Mesangial cell (primary cell): ENCODE measurements around the gene POMP.

DNA sequence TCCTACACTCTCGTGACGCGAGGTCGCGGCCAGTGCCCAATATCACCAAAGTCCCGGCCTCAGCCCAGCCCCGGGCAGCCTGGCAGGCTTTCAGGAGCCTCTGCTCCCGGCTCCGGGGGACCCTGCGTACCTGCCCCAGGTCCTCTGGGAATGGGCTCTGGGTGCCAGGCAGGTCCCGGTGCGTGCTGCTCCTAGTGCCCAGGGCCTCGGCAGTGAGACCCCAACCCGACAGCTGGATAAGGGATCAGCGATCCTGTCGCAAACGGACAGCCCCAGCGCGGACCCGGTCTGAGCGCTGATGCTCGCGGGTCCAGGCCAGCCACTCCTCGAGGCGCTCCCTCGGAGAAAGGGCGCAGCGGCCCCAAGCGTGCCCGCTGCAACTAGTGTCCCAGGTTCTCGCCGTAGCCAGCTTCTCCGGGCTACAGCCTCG lies 659 bp downstream of the FLT1 start:
- RAMPAGE, long total RNA: no peak

GRCh38 chr13:28505385-28506039 lies 10.6 kb upstream of the FLT1 start:
- RAMPAGE, long total RNA: no peak

- RAMPAGE, long total RNA: no peak
These were observed 37.0 kb upstream of the FLT1 start for GRCh38 chr13:28531939-28532363.

- RAMPAGE, long total RNA: start-site peak on the plus strand at chr13:28659100-28659173, 14,726 reads
These were observed at the start of gene POMP for GRCh38 chr13:28658669-28659276. TSS of gene POMP (plus strand) at chr13:28659130.

- RAMPAGE, long total RNA: no peak
These were observed 92.3 kb downstream of the SLC7A1 start for GRCh38 chr13:29503054-29503629.

- RAMPAGE, long total RNA: no peak
These were observed 22.4 kb downstream of the SLC7A1 start for GRCh38 chr13:29572987-29573642.

- RAMPAGE, long total RNA: no peak
These were observed 7.8 kb downstream of the SLC7A1 start for GRCh38 chr13:29587516-29588176.

- RAMPAGE, long total RNA: no peak
These were observed 10.7 kb upstream of the SLC7A1 start for GRCh38 chr13:29606120-29606581.

DNA sequence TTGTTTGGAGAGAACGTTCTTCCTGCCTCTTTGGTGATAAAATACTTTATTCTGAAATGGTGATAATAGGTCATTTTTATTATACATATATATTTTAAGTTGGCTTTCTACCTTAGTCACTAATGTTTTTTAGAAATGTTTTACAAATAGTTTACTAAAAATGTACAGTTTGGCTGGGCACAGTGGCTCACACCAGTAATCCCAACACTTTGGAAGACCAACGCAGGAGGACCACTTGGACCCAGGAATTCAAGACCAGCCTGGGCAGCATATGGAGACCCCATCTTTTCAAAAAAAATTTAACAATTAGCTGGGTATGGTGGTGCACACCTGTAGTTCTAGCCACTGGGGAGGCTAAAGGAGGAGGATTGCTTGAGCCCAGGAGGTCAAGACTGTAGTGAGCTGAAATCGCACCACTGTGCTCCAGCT lies 12.6 kb upstream of the UBL3 start:
- RAMPAGE, long total RNA: no peak

- RAMPAGE, long total RNA: no peak
These were observed 104.1 kb upstream of the UBL3 start for GRCh38 chr13:29954317-29955118.

GRCh38 chr13:29994803-29995414 lies 144.5 kb upstream of the UBL3 start:
- RAMPAGE, long total RNA: no peak

DNA sequence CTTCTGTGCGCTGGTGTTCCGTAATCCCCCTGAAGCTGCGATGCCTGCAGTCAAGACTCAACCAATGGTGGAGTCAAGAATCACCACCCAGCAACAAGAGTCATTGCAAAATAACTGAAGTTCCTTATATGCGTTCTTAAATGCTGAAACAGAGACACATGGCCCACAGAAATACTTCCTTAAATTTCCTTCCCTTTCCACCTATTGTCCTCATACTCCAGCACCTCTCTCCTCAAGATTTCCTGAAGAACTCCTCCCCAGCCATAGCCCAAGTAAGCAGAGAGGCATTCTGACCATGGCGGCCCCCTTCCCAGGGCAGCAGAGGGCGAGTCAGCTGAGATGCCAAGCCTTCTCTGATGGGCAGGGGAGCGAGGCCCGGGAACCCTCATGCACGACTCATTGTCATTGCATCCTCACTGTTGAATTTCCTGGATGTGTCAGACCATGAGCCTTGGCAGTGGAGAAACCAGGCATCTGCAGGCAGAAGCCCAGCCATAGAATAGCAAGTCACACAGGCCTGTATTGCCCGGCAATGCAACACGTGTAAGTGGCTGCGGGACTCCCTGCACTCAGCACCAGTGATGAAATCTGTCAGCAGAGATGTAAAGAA lies 200.0 kb downstream of the KATNAL1 start:
- RAMPAGE, long total RNA: no peak

DNA sequence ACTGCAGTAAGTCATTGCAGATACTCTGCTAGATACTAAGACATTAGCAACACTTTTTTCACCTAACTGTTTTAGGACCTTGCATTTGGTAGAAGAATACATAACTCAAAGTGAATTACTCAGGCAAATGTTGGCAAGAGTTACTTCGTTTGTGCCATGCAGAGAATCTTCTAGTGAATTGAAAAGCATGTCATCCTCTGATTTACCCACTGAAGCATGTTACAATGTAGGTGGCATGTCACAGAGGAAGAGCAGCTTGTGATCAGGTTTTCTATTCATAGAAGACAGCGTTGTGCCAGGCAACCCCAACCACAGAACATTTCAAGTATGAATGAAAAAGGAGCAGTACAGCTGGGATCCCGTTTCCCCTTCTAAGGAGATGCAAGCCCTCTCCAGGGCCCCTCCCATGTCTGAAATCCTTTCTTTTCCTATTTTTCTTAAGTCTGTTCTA lies 5.9 kb upstream of the KATNAL1 start:
- RAMPAGE, long total RNA: no peak

DNA sequence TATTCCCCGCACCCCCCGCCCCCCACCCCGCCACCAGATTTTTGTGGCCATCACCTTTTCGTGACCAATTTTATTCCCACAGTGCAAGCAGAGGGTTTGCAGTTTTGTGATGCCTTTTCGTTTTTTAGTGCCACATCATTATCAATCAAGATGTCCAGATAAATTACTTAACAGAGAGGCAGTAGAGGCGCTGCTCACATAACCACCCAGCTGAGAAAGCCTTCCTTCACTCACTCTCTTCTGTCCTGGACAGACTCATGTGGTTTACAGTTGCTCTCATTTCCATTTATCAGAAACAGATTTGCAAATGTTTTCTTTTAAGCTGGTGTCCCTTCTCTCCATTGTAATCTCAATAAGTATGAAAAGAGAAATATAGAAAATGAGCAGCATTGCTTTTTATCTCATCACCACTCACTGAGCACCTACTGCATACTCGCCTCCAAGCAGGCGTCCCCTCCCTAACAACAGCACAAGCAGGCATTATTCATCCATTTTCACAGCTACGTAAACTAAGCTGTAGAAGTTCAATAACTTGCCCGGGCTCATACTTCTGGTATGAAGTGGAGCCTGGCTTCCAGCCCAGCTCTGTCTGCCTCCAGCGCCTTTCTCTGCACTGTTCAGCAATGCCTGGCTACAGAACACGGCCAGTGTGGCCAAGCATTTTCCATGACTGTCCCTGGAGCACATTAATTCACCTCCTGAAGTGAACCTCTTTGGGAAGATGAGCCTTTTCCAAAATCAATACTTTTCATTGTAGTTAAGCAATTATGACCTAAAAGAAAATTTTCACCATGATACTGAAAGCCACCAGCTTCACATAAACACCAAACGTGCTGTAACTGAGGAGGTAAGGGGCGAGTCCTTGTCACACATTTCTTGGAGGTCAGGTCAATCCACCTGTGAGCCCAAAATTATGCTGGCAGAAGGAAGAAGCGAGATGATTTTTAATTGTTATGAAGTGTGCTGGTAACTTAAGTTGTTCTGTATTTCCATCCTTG lies 34.7 kb upstream of the KATNAL1 start:
- RAMPAGE, long total RNA: no peak

DNA sequence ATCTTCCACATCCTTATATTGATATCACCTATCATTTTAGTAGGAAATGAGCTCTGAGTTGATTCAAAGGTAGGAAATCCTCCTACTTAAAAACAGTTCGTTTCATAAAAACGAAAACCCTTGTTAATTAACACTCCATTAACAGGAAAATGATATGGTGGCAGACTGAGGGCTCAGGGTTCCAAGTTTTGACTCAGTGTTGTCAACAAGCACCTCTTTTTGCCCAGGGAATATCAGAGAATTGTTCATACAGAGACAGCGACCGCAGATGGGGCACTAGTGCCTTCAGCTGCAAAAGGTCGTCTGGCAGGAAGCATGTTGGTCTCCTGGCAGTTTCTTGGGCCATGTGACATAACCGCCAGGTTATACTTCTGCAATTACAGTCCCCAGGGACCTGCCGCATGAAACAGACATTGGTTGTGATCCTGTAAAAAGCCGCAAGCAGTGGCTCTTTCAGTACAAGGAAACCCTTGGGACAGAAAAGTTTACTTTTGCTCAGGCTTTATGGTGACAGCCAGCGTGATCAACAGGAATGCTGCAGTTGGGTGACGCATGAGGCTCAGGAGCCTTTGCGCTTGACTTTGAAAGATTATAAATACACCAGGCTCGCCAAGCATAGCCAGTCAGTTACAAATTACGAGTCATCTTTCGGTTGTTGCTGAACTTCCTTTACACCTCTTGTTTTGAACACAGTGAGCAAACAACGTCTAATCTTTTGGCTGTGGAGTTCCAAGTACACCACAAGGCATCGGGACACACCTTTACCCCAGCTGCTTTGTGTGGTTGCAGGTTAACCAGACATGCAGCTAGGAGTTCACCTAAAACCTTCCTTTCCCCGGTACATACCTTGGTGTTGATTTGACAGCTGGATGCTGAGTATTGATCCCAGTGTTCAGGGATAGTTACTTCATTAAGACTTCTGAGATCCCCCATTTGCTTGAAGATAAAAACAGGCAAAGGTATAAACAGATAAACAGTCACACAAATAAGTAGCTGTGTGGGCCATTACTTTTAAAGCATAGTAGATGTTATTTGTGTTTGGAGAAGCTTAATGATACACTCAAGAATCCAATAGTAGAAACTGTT lies 50.5 kb upstream of the UBE2L5 start:
- RAMPAGE, long total RNA: no peak

GRCh38 chr13:30463356-30463821 lies 2.3 kb downstream of the HMGB1 start:
- RAMPAGE, long total RNA: no peak

DNA sequence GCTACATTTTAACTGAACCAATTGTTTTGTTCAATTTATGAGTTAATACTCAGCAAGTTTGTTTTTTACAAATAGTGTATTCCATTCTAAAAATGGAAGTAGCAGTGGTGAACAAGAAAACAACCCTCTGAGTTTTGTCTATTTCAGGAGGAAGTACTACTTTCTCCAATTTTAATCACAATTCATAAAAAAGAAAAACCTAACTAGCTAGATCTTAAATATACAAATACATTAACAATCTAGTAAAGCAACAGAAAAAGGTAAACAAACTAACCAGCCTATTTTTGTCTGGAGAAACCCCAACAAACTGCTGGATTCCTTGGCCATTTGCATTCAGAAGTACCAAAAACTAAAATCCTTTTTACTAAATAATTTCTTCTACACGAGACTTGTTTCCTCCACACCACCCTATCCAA lies 1.3 kb upstream of the USPL1 start:
- RAMPAGE, long total RNA: no peak

DNA sequence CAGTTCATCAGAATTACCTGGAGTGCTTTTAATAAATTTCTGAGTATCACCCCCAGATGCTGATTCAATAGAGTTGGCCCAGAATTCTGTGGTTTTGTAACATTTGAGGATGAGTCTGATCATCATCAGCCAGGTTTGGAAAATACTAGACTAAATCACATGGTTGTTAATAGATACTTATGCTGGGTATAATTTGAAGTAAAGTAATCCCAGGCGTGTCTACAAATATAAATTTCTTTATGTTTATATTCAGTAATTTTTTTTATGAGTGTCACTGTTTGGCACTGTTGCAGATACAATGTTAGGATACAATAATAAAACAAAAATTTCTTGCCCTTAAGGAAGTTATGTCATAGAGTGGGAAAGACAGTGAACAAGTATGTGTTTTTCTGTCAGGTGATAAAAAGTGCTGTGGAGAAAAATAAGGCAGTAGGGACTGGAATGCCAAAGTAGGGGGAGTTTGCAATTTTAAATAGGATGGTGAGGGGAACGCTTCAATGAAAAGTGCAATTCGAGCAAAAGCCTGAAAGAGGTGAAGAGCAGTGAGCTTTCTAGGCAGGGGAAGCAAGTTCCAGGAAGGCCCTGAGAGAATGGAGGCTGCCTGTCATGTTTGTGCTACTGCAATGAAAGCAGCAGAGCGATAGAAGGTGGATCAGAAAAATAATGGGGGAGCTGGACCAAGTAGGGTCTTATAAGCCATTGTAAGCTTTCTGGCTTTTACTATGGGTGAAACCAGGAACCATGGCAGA lies 5.1 kb downstream of the USPL1 start:
- RAMPAGE, long total RNA: no peak

- RAMPAGE, long total RNA: no peak
These were observed 41.2 kb upstream of the MEDAG start for GRCh38 chr13:30864457-30865695.

- RAMPAGE, long total RNA: no peak
These were observed 31.5 kb upstream of the MEDAG start for GRCh38 chr13:30874530-30874981.